Melanocyte of skin (primary cell): ENCODE data around the gene ITGB8.

- CAGE, long polyA plus RNA, 2 experiments = no peak in any of the 2 experiments
Measured at GRCh38 chr7:20002820-20003208, 214.4 kb downstream of the MACC1 start.

- CAGE, long polyA plus RNA, 2 experiments = no peak in any of the 2 experiments
Measured at GRCh38 chr7:20107567-20108065, 109.6 kb downstream of the MACC1 start.

GRCh38 chr7:20214876-20215552, 2.2 kb downstream of the MACC1 start:
- CAGE, long polyA plus RNA, 2 experiments = no peak in any of the 2 experiments

- CAGE, long polyA plus RNA, 2 experiments = no peak in any of the 2 experiments
Measured at GRCh38 chr7:20238691-20239151, 21.5 kb upstream of the MACC1 start.

GRCh38 chr7:20299841-20300486, 30.7 kb upstream of the ITGB8 start:
- CAGE, long polyA plus RNA, 2 experiments = no peak in any of the 2 experiments

- CAGE, long polyA plus RNA, 2 experiments = no peak in any of the 2 experiments
Measured at GRCh38 chr7:20330820-20331591, at the start of gene ITGB8. TSS of gene ITGB8 (plus strand) at chr7:20330900.

- CAGE, long polyA plus RNA, 2 experiments = no peak in any of the 2 experiments
Measured at GRCh38 chr7:20348208-20348832, 17.6 kb downstream of the ITGB8 start.

- CAGE, long polyA plus RNA, 2 experiments = no peak in any of the 2 experiments
Measured at GRCh38 chr7:20599093-20599491, 16.4 kb upstream of the ABCB5 start.

DNA sequence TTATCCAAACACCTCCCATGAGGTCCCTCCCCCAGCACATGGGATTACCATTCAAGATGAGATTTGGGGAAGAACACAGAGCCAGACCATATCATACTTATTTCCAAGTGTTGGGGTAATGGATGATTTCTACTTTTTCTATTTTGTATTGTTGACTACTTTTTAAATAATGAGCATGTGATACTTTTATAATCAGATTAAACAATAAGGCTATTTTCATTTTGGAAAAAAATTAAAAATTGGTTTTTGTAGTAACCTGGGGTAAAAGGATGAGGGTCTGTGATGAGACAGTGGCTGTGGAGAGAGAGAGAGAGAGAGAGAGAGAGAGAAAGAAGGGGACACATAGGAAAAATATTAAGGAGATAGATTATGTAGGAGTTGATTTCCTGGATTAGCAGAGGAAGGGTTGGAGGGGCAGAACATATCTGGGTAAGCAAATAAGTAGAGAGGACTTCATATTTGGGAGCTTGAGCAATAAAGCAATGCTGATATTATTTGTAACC, 301.3 kb upstream of the SP8 start:
- CAGE, long polyA plus RNA, 2 experiments = no peak in any of the 2 experiments

GRCh38 chr7:21251424-21251710, 176.5 kb upstream of the SP4 start:
- CAGE, long polyA plus RNA, 2 experiments = no peak in any of the 2 experiments

- CAGE, long polyA plus RNA, 2 experiments = no peak in any of the 2 experiments
Measured at GRCh38 chr7:21412443-21412753, 15.5 kb upstream of the SP4 start.

GRCh38 chr7:21426967-21427998, 600 bp upstream of the SP4 start:
- CAGE, long polyA plus RNA, 2 experiments = no peak in any of the 2 experiments

GRCh38 chr7:21617830-21618450, 75.1 kb downstream of the DNAH11 start:
- CAGE, long polyA plus RNA, 2 experiments = no peak in any of the 2 experiments

- CAGE, long polyA plus RNA, 2 experiments = no peak in any of the 2 experiments
Measured at GRCh38 chr7:22120500-22121670, 175.2 kb upstream of the CDCA7L start.

- CAGE, long polyA plus RNA, 2 experiments = no peak in any of the 2 experiments
Measured at GRCh38 chr7:22153241-22153976, 203.5 kb downstream of the RAPGEF5 start.

DNA sequence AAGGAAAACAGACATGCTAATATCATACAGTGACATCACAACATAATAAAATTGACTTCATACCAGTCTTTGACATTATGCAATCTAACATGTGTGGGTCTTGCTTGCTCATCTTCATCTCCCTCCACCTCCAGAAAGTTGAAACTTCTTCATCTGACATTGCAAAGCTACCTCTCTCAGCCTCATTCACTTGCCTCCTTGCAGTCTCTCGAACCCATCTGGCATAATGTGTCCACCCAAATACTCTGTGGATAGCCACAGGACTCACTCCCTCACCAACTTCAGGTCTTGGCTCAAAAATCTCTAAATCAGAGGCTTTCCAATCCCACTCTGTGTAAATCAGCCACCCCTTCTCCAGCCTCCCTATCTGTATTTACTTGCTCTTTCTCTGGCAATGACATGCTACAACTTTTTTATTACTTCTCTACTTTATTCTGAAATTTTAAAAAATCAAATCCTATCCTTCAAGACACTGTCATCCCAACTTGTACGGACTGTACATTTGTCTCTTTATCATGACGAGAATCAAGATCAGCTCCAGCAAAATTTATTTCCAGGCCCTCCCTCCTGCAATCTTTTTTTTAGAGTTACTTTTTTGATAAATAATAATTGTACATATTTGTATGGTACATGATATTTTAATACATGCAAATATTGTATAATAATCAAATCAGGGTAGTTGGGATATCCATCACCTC, 92.4 kb downstream of the RAPGEF5 start:
- CAGE, long polyA plus RNA, 2 experiments = no peak in any of the 2 experiments

- CAGE, long polyA plus RNA, 2 experiments = no peak in any of the 2 experiments
Measured at GRCh38 chr7:22439057-22439545, 60.9 kb downstream of the STEAP1B start.

GRCh38 chr7:22481579-22482376, 18.2 kb downstream of the STEAP1B start:
- CAGE, long polyA plus RNA, 2 experiments = no peak in any of the 2 experiments

- CAGE, long polyA plus RNA, 2 experiments = no peak in any of the 2 experiments
Measured at GRCh38 chr7:22549614-22550099, 49.7 kb upstream of the STEAP1B start.

DNA sequence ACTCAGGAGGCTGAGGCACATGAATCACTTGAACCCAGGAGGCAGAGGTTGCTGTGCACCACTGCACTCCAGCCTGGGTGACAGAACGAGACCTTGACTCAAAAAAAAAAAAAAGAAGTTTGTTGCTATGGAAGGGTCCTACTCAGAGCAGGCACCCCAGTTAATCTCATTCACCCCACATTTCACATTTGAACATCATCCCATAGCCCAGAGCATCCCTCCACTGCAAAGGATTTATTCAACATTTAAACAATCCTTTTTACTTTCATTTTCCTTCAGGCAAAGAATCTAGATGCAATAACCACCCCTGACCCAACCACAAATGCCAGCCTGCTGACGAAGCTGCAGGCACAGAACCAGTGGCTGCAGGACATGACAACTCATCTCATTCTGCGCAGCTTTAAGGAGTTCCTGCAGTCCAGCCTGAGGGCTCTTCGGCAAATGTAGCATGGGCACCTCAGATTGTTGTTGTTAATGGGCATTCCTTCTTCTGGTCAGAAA, 4.2 kb downstream of the IL6 start:
- CAGE, long polyA plus RNA, 2 experiments = no peak in any of the 2 experiments